ENCODE measurements around a stretch of chr14.

DNA sequence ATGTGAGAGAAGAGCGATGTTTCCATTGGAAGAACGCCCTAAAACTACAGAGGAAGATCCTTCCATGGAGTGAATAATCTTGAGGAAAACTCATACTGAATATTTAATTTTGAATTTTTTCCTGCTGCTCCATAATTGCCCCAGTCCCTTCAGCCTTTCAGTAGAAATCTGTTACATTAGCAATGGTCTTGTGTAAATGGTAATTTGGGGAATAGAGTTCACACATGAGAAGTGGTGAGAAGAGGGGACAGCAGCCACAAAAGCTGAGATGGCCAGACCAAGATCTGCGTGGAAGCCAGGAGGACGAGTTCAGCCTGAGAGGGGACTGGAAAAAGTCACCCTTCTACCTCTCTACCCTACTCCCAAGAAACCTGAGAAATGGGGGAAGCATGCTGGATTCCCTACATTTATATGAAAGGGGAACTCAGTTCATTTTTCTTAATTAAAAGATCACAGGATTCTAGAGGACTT lies 113.6 kb upstream of the TMEM260 start:
- PRO-cap: no peak
- RAMPAGE, long total RNA, 4 experiments: no peak in any of the 4 experiments

GRCh38 chr14:56597539-56598436 lies 18.2 kb downstream of the TMEM260 start:
- PRO-cap: no peak
- RAMPAGE, long total RNA, 4 experiments: no peak in any of the 4 experiments

DNA sequence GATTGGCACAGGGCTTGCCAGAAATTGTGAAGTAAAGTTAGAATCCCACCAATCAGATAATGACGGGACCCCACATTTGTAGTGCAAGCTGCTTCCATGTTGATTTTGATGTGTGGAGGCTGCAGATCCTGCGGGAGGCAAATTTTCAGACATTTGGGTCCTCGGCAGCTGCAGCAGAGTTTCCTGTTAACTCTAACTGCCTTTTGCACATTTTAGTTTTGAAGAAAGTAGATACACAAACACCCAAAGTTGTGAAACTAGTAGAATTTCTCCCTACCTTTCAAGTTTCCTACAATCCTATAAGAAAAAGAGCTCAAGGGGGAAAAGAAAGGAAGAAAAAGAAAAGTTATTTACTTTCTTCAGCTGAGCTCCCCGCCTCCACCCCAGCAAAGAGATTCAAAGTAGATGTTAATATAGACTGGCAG lies 3.8 kb downstream of the OTX2 start:
- PRO-cap: no peak
- RAMPAGE, long total RNA, 4 experiments: no peak in any of the 4 experiments

GRCh38 chr14:56807686-56808188 lies 2.5 kb downstream of the OTX2 start:
- PRO-cap: no peak
- RAMPAGE, long total RNA, 4 experiments: no peak in any of the 4 experiments

GRCh38 chr14:56816541-56817107 lies 6.3 kb upstream of the OTX2 start:
- PRO-cap: no peak
- RAMPAGE, long total RNA, 4 experiments: no peak in any of the 4 experiments

- PRO-cap: no peak
- RAMPAGE, long total RNA, 4 experiments: no peak in any of the 4 experiments
Observed at GRCh38 chr14:57058177-57058657, 210.5 kb downstream of the EXOC5 start.

- PRO-cap: no peak
- RAMPAGE, long total RNA, 4 experiments: no peak in any of the 4 experiments
Observed at GRCh38 chr14:57364984-57365906, 25.1 kb upstream of the NAA30 start.

- PRO-cap: no peak
- RAMPAGE, long total RNA, 4 experiments: no peak in any of the 4 experiments
Observed at GRCh38 chr14:57412326-57412959, 22.1 kb downstream of the NAA30 start.

DNA sequence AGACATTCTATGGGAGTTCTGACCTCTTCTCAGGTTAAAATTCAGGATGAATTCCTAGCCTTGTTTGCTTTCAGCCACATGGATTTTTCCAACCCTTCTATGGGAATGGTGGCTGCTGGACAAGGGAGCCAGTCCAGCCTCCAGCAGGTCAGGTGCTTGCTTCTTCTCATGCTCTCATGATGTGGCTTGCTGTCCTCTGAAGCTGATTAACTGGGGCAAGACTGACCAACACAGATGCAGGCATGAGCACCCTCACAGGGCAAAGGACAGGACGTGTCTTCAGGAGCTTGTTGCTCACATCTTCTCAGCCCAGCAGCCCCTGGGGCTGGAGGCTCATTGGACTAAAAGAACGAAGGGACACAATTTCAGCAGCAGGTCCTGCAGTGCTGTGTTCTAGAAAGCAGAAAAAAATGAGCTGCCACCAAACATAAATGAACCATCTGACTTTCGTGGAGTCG lies 97.3 kb upstream of the SLC35F4 start:
- PRO-cap: no peak
- RAMPAGE, long total RNA, 4 experiments: no peak in any of the 4 experiments

DNA sequence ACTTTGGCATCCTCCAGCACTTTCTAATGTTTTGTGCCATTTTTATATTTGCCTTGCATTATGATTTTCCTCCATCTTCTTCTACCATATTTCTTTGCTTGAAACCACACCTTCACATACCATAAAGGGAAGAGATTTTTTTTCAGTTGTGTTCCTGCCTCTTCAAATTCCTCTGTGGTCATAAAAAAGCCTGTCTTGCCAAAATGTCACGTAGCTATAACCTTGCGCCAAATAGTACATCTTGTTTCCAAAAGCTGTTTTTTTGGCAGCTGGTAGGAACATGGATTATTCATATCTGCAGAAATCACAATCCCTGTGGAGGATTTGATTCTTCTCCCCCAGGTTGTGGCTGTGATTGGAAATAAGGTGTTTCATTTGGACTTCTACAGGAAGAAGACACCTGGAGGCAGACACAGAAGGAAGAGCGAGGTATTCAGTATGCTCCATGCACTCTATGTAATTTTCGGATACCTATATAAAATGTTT lies 133.6 kb upstream of the SLC35F4 start:
- PRO-cap: no peak
- RAMPAGE, long total RNA, 4 experiments: no peak in any of the 4 experiments

- PRO-cap: no peak
- RAMPAGE, long total RNA, 4 experiments: no peak in any of the 4 experiments
Observed at GRCh38 chr14:58170906-58171635, 19.1 kb upstream of the ARMH4 start.

DNA sequence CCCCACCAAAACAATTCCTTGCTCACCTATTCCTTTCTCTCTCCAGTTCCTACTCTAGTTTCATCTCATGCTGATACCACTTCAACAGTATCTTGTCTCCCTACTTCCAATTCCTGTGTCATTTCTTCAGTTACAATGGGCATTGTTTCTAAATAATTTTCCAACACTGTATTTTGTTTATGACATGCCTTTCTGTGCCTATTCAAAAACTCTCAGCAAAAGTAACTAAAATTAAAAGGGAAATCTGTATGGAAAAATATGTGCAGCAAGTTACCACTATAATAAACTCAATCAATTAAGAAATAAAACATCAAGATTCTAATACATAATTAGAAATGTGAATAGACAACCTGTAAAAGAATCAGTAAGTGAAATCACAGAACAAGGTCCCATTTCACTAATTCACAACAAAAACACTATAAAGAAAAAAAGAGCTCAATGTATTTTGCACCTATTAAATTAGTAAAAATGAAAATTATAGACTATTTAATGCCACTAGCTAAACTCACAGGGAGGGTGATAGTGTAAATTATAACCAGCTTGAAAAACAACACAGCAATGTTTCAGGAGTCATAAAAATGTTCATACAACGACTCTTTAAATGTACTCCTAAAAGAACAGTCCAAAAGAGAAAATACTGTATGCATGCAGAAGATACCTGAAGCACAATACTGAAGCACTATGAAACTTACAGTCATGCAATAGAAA lies 9.3 kb upstream of the ARID4A start:
- PRO-cap: no peak
- RAMPAGE, long total RNA, 4 experiments: no peak in any of the 4 experiments

DNA sequence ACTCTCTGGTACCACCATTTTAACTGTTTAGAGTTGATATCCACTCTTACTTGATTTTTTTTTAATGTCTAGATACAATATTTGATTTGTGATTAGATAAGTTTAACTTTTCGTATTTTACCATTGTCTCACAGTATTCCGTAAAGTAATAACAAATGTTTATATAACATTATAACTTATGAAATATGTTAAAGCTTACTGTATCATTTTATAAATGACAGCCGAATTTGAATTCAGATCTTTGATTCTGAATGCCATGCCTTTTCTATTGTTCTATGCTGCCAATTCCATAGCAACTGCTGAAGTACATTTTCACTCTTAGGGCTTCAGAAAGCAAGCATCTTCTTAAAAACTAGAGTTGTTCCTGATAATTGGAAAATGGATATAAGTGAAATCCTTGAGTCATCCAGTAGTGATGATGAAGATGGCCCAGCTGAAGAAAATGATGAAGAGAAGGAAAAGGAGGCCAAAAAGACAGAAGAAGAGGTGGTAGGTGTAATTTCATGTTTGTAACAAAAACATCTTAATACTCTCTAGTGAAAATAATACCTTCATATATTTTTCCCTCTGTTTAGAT lies 31.4 kb downstream of the ARID4A start:
- PRO-cap: no peak
- RAMPAGE, long total RNA, 4 experiments: no peak in any of the 4 experiments

GRCh38 chr14:58346973-58347296 lies 48.6 kb downstream of the ARID4A start:
- PRO-cap: no peak
- RAMPAGE, long total RNA, 4 experiments: no peak in any of the 4 experiments

GRCh38 chr14:58459827-58460114 lies 32.3 kb downstream of the KIAA0586 start:
- PRO-cap: no peak
- RAMPAGE, long total RNA, 4 experiments: no peak in any of the 4 experiments

DNA sequence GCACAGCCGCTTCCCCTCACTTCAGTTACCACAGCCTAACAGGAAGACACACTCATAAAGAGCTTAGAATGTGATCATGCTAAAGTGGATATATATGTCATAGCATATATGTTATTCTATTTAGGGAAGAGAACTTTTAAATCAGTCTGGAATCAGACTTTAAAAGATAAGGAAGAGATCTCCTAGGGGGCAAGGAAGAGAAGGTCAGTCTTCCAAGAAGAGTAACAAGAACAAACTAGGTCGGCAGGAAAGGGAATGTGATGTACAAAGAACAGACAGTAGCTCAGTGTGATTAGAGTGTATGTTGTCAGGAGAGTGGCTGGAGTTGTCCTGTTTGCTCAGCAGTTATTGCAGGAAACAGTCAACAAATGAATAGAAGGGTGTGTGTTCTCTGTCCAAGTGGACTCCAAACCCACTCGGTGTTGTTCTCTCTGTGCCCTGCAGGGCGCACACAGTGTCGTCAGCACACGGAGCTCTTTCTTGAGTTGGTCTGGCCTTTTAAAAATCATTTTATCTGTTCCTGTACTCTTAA lies 74.5 kb downstream of the DAAM1 start:
- PRO-cap: no peak
- RAMPAGE, long total RNA, 4 experiments: no peak in any of the 4 experiments

DNA sequence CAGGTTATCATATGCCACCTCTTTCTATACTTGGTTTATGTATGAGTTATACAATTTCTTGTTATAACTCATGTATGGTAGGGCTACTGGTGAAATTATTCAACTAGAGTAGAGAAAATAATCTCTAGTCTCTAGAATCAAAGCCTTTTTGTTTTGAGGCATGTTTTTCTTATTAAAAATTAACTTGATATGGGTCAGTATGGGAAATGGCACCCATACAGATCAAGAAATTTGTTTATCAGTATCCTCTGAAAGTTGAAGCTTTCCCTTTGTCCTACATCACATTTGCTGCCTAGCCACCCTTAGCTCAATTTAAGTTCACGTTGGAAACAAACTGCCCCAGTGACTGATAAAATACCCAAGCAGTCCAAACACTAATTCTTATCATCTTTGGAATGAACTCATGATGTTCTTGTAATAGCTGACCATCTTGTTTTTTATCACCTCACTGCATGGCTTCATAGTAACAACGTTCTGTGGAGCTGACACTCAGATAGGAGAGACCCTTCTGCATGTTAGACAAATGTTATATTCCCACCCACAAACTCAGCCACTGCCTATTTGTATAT lies 93.5 kb downstream of the GPR135 start:
- PRO-cap: no peak
- RAMPAGE, long total RNA, 4 experiments: no peak in any of the 4 experiments

DNA sequence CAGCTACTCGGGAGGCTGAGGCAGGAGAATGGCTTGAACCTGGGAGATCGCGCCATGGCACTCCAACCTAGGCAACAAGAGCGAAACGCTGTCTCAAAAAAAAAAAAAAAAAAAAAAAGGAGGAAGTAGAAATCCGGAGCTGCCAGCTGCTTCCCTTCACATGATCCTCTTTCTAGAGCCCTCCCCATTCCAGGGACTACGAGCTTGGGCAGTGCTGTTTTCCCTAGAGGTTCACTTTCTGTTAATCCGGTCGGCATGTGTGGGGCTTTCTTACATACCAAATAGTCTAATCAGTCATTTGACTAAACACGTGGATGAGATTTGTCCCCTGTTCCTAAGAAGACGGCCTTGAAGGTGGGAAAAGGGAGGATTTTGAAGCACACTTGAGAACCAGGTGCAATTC lies 6.5 kb upstream of the CCDC175 start:
- PRO-cap: no peak
- RAMPAGE, long total RNA, 4 experiments: no peak in any of the 4 experiments

DNA sequence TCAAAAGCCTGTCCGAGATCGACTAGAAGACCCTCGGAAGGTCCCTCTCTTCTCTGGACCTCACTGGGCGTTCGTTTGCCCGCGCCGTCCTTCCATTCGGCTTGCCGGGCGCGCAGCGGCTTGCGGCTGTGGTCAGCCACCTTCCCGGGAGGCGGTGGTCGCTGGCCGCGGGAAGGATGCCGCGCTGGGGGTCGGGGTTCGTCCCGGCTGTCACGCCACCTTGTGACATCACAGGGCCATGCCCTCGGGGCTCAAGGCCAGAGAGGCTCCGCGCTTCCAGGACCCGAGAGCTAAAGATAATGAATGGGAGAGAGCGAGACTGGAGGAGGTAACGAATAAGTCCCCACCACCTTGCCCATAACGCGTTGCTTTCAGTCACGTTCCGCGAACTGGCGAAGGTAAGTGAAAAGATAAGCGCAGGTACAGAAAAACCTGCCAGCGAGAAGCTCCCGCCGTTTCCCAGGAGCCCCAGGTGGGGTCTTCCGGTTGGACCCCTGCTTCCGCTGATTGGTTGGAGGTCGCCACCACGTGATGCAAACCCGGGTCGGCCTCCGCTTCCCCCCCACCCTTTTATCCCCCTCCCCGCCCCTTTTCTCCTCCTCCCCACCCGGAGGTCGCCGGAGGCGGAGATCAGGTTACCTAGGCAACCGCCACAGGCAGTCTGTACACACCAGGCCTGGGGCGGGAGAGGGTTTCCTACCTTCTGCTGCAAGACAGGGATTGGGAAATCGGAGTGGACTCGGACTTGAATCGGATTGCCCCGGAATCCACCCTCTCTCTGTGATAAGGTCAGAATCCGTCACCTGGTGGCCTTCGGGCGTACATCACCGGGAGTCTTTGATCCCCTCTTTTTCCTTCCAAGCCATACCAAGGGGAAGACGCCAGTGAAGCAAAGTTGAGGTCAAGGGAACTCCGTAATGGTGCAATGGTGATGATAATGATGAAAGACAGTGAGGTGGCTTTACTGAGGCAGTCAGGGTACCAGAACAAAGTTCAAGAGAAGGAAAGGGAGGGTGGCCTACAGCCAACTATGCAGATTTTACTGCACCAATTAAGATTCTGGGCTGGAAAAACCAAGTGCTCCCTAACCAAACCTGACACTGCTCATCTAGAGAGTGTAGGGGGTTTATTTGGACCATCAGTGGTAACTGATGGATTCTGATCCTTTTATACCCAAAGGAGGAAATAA lies 49.3 kb upstream of the RTN1 start:
- PRO-cap: no peak
- RAMPAGE, long total RNA, 4 experiments: no peak in any of the 4 experiments

DNA sequence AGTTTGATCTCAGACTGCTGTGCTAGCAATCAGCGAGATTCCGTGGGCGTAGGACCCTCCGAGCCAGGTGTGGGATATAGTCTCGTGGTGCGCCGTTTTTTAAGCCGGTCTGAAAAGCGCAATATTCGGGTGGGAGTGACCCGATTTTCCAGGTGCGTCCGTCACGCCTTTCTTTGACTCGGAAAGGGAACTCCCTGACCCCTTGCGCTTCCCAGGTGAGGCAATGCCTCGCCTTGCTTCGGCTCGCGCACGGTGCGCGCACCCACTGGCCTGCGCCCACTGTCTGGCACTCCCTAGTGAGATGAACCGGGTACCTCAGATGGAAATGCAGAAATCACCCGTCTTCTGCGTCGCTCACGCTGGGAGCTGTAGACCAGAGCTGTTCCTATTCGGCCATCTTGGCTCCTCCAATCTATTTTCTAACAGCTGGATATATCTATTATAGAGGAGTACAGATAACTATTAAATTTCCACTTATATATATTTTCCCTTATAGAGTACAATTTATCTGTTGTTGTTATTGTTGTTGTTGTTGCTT lies 81.6 kb upstream of the RTN1 start:
- PRO-cap: no peak
- RAMPAGE, long total RNA, 4 experiments: no peak in any of the 4 experiments

Measured in suprapubic skin (tissue), 4 donors.